ENCODE data around the genes PRH1 and CREBL2.

DNA sequence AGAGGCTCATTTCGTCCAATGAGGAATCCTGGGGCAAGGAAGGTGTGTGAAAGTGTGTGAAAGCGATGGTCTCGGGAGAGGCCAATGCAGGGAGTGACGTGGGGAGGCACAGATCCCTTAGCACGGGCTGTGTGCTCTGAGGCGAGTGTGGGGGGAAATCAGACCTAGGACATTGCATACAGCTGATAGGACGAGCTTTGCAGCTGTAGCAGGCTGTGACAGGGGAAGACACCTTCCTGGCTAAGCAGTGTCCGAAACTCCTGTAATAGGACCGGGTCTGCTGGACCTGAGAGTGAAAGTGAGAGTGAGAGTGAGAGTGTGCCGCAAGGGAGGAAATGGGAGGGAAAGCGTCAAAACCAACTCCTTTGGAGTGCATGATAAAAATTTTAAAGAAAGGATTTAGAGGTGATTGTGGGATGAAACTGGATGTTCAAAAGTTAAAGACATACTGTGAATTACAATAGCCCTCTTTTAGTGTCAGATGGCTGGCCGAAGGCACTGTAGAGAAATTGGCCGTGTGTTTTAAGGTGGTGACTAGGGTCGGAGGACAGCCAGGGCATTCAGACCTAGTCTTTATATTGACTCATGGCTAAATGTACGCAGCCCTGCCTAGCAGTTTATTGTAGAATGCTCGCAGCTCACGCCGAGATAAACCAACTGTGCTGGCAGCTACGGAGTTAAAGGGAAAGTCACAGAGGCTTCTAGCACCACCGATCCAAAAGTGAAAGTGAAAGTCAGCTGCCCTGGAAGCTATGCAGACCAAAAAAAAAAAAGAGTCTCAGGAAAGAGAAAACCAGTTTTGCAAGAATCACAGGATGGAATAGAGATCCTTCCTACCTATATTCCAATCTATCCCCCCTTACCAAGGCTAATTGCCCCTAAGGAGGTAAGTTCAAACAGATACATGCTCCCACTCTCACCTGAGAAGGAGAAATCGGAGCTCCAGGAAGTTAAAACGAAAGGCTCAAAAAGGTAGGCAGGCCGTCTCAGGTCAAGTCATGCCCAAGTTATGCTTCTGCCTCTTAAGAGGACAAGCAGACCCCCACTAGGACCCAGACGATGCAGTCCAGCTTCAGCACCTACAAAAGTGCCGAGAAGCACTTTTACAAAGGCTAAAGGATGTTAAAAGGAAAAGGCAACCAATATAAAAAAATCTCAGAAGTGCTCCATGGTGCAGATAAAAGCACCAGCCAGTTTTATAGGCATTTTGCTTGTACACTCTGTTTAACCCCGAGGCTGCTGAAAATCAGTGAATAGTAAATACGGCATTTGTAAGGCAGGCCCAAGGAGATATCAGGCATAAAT is 25.0 kb downstream of the KLRK1 start:
- RRBS: no CpG with 5 or more reads among the region's 27 CpGs

GRCh38 chr12:10497603-10497990 is 8.1 kb upstream of the EIF2S3B start:
- RRBS: no CpG with 5 or more reads among the region's 2 CpGs

GRCh38 chr12:10661342-10661802 is 12.5 kb downstream of the STYK1 start:
- RRBS: no CpG with 5 or more reads among the region's 3 CpGs

- RRBS: no CpG with 5 or more reads among the region's 6 CpGs
These were observed 2.3 kb downstream of the YBX3 start for GRCh38 chr12:10720618-10721336.

DNA sequence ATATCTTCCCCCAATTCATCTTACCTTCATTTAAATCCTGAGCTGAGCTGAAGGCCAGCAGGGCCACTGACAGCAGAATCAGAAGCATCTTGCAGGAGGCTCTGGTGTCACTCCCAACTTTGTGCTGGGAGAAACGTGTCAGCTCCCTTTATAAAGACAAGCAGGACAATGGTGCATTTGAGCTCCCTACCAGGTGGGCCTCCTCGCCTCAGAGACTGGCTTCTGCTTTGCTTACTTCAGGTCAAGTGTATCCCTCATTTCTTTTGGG is at the start of gene PRH1:
Gene PRH1, minus strand, starts transcription at position 126 of the 268 bp plus-strand sequence.
- RRBS: no CpG with 5 or more reads among the region's 2 CpGs

GRCh38 chr12:11672442-11673287 is 23.2 kb downstream of the ETV6 start:
- RRBS: no CpG with 5 or more reads among the region's 19 CpGs

- RRBS: no CpG with 5 or more reads among the region's 9 CpGs
These were observed 69.5 kb downstream of the ETV6 start for GRCh38 chr12:11718665-11719637.

- RRBS: no CpG with 5 or more reads among the region's 13 CpGs
These were observed 100.6 kb downstream of the ETV6 start for GRCh38 chr12:11749772-11750753.

- RRBS: no CpG with 5 or more reads among the region's 1 CpG
These were observed 131.4 kb downstream of the ETV6 start for GRCh38 chr12:11780888-11781174.

DNA sequence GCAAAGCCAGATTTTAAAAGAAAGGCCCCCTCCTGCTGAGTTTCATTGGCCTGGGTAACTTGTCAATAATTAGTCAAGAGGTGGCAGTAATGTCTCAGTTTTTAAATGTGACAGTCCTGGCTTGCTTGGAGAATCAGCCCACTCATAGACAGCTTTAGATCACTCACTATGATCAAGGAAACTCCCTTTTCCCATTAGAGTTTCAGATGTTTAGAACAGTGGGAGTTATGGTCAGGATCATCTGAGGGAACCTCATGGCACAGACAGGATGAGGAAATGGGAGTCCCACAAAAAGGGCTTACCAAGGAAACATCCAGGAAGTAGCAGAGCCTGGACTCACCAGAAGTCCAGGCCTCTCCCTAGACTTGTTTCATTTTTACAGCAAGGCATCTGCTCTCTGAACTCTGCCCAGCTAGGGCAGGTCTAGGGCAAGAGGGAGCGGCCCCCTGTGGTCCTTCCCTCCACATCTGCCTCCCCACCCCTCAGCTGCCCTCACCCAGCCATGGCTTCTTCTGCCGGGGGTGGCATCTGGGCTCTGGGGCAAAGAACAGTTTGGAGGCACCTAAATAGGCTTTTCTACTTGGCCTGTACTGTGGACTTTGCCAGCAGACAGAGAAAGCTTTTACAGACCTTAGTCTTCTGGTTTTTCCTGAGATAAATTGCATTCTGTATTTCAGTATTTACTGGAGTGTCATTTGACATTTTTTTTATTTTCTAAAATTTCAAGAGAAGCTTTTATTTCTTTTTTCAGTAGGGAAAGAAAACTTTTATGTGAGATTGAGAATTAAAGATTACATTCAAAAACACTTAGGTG is 11.3 kb downstream of the BCL2L14 start:
- RRBS: no CpG with 5 or more reads among the region's 2 CpGs

GRCh38 chr12:12179410-12180366 is 87.2 kb downstream of the LRP6 start:
- RRBS: no CpG with 5 or more reads among the region's 4 CpGs

GRCh38 chr12:12440195-12441203 is 83.6 kb downstream of the BORCS5 start:
- RRBS: no CpG with 5 or more reads among the region's 7 CpGs

DNA sequence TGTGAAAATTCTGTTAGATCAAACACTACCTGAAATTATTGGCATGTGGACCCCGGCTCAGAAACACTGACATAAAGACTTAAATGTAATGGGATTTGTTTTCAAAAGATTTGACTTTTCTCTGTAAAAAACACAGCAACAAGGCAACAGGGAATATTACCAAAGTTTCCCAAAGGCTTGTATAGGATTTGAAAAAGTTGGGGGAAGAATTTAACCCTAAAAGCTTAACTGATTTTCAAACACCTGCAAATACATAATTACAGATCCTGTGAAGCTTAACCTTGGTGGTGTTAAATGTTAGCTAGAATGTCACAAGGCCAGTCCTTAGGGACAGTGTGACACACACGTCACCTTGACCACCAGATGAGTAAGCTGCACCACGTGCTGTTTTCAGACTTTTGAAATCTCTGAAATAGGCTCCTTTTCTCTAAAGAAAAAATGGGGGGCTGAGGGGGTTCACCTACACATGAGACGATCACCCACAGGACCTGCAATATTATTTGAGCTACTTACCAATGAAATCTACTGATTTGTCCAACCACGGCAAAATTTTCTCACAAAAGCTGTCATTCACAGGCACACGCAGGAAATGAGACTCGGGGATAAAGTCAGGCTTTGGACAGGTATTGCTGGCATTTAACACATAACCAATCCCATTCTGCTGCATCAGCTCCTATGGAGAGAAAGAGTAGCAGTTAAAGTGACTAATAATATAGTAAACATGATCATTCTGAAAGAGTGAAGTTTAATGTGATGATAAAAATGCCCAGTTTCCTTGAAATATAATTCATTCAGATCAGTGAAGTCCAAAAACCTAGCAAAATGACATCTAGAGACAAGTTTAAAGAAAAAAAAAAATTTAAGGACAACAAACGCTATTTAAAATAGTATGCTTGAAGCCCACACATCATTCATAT is 75.9 kb downstream of the DUSP16 start:
- RRBS: no CpG with 5 or more reads among the region's 8 CpGs

GRCh38 chr12:12506427-12507036 is 56.1 kb downstream of the DUSP16 start:
- RRBS: no CpG with 5 or more reads among the region's 7 CpGs

- RRBS: no CpG with 5 or more reads among the region's 8 CpGs
These were observed 28.3 kb downstream of the DUSP16 start for GRCh38 chr12:12534182-12534922.

GRCh38 chr12:12611497-12612492 is at the start of gene CREBL2:
CREBL2 (plus strand) TSS chr12:12611876.
- RRBS: no CpG with 5 or more reads among the region's 58 CpGs

GRCh38 chr12:12685191-12685767 is 10.7 kb downstream of the GPR19 start:
- RRBS: no CpG with 5 or more reads among the region's 4 CpGs

- RRBS: no CpG with 5 or more reads among the region's 2 CpGs
These were observed 3.4 kb downstream of the CDKN1B start for GRCh38 chr12:12720578-12720962.

DNA sequence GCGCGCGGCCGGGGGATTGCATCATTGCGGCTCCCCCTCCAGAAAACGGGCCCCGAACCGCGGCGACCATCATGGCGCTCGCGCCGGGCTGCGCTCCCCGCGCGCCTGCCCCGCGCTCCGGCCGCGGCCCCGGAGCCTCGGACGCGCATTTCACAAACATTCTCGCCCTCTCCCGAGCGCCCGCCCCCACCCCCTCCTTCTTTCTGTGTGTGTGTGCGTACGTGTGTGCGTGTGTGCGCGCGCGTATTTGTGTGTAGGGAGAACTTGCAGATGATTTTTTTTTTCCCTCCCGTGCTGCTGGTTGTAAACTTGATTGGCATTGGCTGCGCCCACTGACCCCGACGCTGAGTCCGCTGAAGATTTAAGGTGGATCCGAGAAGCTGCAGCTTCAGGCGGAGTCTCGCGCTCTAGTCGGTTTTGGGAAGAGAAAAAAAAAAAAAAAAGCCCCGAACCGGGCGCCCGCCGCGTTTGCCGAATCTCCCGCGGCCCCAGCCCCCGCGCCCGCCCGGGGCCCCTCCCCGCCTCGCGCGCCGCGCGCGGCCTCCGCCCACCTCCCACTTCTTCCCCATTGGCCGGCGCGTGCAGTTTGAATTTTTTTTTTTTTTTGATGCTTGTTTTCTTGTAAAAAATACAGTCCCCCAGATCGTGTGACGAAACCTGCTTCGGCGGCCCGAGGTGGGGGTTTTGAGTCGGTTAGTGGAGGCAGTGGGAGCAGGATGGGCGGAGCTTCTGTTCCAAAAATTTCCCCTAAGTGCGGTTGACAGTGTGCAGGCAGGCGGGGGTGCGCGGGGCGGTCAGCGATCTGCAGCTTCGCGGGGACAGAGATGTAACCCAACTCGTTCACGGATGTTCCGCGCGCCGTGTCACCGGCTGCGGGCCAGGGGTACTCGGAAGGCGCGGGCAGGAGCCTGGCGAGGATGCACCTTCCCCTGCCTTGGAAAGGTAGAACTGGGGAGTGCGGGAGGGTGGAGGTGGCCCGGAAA is 8.3 kb downstream of the CDKN1B start:
- RRBS: under 1% methylated on average over 39 of the region's 102 CpGs

DNA sequence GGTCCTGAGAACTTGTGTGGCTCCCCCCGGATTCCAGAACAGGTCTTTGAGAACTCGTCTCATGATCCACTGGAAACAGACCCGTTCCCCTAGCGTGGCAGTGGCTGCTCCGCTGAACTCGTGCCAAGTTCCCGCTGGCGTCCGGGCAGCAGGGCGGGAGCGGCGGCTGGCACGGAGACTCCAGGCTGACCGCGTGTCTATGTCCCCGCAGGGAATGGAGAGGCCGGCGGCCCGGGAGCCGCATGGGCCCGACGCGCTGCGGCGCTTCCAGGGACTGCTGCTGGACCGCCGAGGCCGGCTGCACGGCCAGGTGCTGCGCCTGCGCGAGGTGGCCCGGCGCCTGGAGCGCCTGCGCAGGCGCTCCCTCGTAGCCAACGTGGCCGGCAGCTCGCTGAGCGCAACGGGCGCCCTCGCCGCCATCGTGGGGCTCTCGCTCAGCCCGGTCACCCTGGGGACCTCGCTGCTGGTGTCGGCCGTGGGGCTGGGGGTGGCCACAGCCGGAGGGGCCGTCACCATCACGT is 1.3 kb downstream of the APOLD1 start:
- RRBS: 1% methylated on average over 52 of the region's 55 CpGs

Data from BE2C (cell line).